ENCODE results near the genes SFXN5 and SLC4A5.

DNA sequence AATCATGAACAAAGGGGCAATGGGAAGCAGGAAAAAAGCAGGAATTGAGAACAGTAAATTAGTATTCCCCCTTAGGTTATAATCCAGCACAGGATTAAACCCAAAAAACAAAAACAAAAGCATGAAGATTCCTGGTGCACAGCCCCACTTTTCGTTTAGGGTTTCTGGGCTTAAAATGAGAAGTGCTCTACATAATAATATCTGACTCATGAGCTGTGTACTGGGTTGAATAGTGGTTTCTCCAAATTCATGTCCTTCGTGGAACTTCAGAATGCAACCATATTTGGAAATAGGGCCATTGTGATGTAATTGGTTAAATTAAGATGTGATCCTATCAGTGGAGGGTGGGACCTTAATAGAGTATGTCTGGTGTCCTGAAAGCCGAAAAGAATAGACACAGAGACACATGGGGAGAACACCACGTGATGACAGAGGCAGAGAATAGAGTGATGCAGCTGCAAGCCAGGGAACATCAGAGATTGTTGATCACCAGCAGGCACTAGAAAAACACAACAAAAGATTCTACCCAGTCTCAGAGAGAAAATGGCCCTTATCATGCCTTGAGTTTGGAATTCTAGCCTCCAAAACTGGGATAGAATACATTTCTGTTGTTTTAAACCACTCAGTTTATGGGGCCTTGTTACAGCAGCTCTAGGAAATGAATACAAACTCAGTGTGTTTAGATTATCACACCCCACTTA, 310.2 kb downstream of the EXOC6B start:
- PRO-cap: no peak

DNA sequence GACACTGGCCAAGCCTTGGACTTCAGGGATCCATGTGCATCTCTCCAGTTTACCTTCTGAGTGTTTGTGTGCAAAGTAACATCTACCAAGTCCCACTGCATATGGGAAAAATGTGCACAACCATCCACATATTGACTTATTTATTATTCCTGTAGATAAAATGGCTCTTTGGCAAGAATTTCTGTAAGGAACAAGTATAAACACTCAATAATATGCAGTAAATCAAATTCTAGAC, 69.2 kb downstream of the SFXN5 start:
- PRO-cap: no peak

- PRO-cap: no peak
These were observed 2.5 kb downstream of the SFXN5 start for GRCh38 chr2:73068994-73069526.

GRCh38 chr2:73071579-73072070, at the start of gene SFXN5:
Gene SFXN5, minus strand, starts transcription at chr2:73071712.
- PRO-cap: bidirectional peak, plus-strand start at chr2:73071855, minus-strand start at chr2:73071712

DNA sequence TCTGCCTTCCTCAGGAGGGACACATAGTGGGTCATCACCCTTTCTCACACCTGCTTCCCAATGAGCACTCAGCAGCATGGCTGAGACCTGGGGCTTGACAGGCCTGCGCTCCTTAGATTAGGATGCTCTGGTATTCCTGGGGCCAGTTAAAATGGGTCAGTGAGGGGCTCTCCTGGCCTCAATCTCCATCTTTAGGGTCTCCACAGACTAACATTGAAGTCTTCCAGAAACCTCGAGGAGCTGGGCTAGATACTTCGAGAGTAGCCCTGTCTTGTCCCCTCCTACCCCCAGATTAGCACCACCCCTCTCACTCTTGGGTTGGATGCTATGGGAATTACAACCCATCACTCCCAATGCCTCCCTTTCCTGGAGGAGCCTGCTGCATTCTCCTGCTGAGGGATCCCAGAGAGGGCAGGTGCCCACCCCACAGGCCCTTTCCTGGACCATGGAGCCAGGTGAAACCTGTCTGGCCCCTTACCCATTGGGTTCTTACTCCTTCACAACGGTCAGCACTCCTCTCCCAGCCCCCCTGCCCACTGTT, 6.3 kb downstream of the PRADC1 start:
- PRO-cap: no peak

DNA sequence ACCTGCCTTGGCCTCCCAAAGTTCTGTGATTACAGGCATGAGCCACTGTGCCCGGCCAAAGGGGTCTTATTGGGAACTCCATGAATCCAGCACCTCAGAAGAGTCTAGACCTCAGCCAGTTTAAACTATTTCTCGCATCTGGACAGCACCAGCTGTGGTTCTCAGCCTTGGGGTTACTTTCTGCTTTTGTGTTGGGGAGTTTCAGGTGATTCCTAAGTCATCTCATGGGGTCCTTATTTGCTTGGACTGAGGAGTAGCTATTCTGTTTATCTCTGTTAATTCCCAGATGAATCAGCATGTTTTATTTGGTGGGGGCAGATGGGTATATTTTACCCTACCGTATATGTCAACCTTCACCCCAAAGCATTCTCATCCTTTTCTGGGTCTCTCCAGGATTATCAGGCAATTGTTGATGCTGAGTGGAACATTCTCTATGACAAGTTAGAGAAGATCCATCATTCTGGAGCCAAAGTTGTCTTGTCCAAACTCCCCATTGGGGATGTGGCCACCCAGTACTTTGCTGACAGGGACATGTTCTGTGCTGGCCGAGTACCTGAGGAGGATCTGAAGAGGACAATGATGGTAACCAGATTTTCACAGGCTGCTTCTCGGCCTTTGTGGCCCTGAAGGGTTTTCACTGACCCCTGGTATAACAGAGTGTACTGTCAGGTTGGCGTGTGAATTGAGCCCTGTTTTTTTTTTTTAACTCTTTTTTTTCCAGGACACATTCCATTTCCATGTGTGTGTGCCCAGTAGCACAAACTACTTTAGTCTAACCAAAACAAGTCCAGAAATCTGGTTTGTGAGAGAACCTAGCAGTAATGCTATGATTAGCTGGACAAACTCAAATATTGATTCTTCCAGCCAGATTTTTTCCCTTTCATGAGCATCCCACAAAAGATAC, 14.7 kb downstream of the CCT7 start:
- PRO-cap: no peak

- PRO-cap: no peak
These were observed 15.5 kb downstream of the FBXO41 start for GRCh38 chr2:73268555-73269316.

GRCh38 chr2:73557121-73557395, 85.2 kb downstream of the NAT8 start:
- PRO-cap: no peak

- PRO-cap: no peak
These were observed 14.0 kb upstream of the TPRKB start for GRCh38 chr2:73751129-73751625.

- PRO-cap: no peak
These were observed 13.3 kb upstream of the DGUOK start for GRCh38 chr2:73913203-73913881.

- PRO-cap: no peak
These were observed 6.3 kb upstream of the DGUOK start for GRCh38 chr2:73920517-73920716.

DNA sequence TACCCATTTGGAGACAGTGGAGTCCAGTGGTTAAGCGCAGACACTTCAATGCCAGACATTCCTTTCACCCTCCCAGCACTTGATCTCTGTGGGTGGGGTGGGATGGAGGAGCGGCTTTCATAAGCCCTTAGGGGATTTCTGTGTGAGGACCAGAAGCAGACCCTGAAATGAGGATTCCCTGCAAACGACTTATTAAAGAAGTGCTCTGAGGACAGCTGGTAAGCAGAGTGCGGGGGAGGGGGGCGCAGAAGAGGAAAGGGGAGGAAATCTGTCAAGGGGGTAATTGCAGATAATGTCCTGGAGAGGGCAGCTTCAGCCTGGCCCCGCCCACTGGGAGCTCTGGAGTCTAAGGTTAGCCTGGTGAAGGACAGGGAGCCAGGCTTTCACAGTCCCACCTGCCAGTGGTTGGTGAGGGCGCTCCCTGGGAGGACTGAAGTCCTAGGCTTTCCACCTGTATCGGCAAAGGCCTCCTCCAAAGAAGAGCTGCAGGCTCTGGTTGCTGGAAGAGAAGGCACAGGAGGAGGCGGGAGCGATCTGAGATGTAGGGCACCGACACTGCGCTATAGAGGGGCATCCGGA, 5.5 kb upstream of the DGUOK start:
- PRO-cap: no peak

DNA sequence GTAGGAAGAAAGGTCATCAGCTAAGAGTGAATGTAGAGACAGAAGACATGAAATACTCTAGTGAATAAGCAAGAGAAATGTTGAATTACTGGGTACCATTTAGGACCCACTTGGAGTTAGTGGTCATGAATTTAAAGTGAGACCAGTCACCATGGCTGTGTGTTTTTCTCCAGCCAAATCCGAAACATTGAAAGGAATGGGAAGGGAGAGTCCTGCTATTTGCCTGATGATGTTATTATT, 3.4 kb downstream of the DGUOK start:
- PRO-cap: no peak

DNA sequence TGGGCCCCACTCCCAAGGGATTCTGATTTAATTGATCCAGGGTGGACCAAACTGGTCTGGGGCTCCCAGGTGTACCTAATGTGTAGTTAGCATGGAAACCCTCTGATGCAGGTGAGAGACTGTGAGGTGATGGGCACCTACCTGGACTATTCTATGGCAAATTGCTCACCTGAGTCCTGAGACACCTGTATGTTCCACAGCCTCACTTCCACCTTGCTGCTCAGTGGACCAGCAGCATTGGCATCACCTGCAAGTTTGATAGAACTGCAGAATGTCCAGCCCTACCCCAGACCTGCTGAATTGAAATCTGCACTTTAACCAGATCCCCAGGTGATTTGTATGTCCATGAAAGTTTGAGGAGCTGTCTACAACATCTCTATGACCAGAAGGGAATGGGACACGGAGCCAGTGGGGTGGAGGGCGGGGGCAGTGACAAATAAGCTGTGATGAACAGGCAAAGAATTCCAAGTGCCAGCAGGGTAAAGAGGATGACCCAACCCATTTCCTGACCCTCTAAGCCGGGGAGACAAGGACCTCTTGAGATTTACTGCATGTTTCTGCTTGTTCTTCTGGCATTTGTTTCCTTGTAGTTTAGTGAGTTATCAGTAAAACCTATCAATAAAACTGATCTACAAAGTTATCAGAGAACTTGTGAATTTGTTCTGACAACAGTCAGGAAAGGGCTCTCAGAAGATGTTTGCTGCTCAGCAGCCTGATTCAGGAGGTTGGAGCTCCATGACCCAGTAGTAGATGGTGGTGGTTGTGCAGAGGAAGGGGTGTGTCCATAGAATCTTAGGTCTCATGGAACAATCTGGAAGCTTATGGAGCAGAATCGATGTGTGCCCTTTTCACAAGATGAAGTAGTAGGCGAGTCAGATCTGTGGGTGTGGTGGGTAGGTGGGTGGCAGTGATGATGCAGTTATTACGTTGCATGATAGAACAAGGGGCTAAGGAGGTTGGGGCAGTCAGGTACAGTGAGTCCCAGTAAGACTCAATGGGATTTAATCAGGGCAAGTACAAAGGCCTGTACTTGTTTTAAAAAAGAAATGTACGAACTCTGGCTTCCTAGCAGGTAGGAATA, 8.7 kb downstream of the TET3 start:
- PRO-cap: no peak

DNA sequence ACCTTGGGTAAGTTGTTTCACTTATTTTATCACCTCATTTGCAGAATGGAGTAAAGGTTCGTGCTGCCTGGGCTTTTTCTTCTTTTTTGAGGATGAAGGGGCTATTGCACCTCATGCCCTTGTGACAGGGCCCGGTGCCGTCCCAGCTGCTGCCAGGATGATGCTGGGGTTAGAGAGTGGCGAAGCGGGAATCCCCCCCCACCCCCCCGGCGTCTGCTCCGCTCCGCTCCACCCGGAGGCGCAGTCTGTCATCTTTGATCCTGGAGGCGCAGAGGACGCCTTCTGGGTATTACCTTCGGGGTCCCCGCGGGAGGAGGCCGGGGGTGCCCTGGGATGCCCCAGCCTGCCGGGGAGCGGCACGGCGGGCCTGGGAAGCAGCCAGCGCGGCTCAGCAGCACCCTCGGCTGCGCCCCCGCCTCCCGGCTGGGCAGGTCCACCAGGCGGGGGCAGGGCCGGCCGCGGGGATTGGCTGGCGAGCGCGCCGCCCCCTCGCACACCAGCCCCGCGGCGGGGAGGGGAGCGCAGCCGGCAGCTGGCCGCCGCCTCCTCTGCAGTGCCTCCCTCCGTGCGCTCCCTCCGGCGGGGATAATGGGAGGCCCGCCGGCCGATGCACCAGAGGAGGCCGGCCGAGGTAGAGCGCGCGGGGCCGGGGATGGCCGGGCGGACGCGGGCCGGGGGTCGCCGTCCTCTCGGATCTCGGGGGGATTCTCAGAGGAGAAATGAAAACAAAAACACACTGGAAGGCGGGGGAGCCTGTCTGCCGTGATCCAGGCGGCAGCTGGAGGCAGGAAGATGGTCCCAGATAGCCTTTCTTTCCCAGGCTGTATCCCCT, 17.7 kb downstream of the TET3 start:
- PRO-cap: no peak

- PRO-cap: no peak
These were observed 9.0 kb upstream of the BOLA3 start for GRCh38 chr2:74156724-74157029.

DNA sequence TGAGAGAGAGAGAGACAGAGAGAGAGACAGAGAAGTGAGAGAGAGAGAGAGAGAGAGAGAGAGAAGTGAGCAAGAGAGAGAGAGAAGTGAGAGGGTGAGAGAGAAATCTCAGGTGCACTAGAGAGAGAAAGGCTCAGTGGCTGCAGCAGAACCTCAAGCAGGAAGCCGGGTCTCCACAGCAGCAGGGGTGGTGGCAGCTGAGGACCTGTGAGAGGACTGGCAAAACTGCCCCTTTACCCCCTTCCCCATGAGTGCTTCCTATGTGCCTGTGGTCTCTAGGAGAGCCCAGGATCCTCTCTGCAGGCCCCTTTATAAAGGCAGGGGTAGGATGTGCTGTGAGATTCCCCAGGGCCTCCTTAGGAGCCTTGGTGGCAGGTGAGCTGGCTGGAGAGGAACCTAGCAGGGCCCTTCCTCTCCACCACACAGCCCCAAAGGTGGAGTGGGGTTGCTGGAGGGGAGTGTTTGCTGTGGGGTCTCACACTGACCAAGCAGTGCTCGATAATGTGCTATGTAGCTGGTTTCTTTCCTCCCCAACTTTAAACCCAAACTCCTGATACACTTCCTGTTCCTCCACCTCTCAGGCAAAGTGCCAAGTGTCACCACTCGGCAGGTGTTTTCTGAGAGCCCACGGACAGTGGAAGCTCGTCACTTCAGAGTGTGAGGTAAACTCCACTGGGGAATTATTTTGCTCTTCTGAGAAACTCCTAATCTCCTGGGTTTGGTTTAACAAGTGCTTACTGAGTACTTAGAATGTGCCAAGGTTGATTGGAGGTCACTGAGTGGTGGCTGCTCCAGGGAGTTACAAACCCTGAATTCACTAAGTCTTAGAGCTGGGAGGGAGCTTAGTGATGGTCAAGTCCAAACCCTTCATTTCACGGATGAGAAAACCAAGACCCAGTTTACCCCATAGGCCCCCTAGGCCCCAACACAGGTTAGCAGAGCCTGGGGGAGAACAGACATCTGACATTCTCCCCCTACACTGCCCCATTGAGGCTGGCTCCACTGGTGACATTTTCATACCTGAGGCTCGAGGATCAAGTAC, 52.3 kb downstream of the SLC4A5 start:
- PRO-cap: no peak

DNA sequence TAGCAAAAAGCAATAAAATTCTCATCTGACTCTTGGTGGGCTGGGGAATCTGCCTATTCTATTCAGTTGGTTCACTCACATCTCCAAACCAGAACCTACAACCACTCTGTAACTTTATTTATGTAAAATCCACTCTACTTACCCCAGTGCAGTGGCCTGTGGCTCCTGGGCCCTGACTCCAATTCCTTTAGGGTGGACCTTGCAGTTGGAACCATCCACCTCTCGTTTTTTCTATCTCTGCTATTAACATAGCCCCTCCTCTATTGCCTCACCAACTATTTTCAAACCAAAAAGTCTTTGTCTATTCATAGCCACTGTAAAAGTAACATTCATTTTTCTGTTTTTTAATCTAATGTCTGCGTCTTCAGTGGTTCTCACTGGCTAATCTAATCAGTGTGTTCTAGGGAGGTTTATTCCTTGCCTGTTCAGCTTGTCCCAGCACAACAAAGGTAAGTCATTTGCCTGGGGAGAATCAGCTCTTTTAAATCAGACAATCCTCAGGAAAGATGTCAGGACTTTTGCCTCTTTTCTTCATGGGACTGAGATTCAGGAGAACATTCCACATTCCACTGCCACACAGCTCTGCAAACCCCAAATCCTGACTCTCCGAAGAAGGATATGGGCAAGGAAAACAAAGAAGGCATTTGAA, at the start of gene SLC4A5:
TSS of gene SLC4A5 (minus strand) at position 203 of the 649 bp plus-strand sequence.
- PRO-cap: no peak

DNA sequence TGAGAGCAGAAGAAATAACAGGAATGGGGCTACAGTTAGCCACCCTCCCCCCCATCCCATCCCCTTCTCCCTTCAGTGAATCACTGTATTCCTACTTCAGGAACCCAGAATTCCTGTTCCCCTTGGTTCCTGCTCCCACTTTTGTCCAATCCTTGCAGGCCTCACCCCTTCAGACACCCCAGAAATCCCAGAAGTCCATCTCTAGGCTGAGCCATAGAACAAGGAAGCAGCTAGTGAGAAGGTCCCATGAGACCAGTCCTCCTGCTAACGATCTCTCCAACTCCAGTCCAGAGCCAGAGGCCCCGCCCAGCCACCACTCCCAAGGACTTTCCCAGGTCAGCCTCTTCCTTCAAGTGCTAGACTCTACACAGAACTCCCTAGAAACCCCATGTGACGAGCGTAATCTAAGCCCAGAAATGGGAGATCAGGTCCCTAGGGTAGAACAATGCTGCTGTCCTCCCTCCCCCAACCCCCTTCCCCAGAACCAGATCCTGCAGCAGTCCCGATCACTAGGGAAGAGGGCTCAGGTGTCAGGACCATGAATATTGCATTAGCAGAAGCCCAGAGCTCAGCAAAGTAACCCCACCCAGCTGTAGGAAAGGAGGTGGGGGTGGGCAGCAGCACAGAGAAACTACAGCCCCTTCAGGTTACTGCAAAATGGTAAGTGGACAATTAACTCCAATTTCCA, 6.9 kb downstream of the DCTN1 start:
- PRO-cap: no peak

DNA sequence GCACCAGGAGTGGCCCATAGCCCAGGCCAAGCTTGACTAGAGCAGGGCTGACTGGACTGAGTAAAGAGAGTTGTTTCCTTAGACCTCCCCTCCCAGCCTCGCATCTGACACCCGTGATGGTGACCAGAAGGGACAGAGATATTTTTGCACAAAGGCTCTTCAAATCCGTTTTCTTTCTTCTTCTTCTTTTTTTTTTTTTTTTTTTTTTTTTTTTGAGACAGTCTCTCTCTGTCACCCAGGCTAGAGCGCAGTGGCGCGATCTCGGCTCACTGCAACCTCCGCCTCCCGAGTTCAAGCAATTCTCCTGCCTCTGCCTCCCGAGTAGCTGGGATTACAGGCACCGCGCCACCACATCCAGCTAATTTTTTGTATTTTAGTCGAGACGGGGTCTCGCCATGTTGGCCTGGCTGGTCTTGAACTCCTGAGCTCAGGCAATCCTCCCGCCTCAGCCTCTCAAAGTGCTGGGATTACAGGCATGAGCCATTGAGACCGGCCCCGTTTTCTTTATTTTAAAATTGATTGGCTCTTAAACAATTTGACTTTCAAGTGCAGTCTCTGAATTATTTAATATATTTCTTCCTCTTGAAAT, 738 bp downstream of the C2orf81 start:
- PRO-cap: no peak

All from REH cell (cell line).